Kidney (tissue), 2 donors: Measurements from ENCODE around the genes RPH3AL and GLOD4.

DNA sequence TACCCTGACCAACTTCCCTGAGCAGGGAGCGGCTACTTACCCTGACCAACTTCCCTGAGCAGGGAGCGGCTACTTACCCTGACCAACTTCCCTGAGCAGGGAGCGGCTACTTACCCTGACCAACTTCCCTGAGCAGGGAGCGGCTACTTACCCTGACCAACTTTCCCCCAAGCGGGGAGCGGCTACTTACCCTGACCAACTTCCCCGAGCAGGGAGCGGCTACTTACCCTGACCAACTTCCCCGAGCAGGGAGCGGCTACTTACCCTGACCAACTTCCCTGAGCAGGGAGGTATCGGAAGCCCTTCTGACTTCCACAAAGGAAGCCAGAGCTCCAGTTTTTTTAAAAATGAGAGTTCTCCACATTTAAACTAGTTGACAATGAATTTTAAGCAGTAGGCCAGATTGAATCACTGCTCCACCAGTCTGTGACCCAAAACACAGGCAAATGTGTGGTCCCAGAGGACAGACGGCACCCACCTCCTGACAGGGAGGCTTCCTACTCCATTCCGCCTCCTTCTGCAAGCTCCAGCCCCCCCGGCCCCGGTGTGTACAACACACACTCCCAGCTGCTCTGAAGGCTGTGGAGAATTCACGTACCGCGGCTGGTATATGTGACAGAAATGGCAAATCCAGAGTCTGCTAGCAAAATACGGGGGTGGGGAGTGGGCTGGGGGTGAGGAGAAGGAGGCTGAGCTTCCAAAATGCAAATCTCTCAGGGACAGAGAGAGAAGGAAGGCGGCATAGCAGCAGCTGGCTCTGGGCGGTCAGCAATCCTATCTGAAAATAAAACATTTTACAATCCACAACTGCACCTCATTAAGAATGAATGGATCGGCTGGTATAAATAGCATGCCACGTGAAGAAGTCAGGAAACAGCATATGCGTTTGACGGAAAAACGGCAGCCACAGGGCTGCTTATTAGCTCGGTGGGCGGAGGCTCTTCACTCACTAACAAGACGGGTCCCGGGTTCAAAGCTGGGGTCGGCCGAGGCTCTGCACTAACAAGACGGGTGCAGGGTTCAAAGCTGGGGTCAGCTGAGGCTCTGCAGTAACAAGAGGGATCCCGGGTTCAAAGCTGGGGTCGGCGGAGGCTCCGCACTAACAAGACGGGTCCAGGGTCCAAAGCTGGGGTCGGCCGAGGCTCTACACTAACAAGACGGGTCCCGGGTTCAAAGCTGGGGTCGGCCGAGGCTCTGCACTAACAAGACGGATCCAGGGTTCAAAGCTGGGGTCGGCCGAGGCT, 53.1 kb upstream of the DOC2B start:
- PRO-cap, result no peak
- RRBS, result 74% methylated on average over 1 of the region's 47 CpGs

GRCh38 chr17:266046-266560, 84.7 kb upstream of the DOC2B start:
- PRO-cap, result no peak
- RRBS, result no CpG with 5 or more reads among the region's 7 CpGs

DNA sequence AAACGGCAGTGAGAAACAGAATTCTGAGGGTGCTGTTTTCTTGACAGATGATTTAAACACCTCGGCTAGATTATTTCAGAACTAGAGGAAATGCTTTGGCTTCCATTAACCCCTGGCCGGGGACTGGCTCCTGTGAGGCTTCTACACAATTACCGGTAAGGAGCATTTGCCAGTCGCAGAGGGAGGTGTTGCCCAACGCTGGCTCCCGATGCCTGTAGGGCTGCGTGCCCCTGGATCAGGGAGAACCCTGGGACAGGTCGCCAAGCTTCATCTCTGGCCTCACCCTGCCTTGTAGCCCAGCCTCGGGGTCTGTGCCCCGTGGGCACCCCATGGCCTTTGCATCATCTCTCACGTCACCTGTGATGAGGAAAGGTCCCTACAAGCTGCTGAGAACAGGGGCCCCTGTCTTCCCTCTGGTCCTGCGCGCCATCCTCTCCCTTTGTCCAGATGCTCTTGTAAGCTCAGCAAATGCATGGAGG, 85.3 kb upstream of the DOC2B start:
- PRO-cap, result no peak
- RRBS, result no CpG with 5 or more reads among the region's 14 CpGs

GRCh38 chr17:320910-321704, 31.5 kb downstream of the RPH3AL start:
- PRO-cap, result no peak
- RRBS, result 75% methylated on average over 25 of the region's 41 CpGs

GRCh38 chr17:331928-332949, 20.4 kb downstream of the RPH3AL start:
- PRO-cap, result no peak
- RRBS, result 69% methylated on average over 9 of the region's 28 CpGs

DNA sequence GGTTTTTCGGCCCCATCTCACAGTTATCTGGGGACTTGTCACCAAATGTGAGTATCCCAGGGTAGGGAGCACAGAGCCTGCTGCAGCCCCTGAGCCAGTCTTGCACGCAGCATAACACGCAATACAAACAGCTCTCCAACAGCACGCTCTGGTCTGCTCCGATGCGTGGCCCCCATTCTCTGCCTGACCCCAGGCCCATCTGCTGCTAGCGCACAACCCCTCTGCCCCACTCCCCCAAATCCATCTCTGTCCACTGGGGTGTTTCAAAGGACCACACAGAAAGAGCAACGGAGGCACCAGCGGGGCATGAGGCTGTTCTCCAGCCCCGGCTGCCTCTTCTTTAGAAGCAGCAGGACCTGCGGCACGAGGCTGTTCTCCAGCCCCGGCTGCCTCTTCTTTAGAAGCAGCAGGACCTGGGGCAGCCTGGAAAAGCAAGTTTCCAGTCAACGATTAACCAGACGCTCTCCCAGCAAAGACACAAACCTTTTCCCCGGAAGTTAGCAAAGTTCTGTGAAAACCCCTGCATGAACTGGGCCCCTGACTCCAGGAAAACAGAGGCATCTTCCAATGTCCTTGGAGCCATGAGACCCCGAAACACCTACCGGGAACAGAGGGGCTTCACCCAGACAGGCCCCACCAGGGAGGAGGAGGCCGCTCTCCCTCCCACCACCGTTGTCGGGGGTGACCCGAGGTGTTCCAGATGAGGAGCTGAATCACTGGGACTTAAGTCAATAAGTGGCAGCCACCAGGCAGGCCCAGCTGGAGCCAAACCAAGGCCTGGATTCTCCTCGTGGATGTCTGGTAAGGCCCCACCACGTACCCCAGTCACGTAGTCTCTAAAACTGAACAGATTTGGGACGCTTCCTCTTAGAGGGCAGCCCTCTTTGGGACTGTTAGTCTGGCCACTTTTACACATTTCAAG, at the start of gene RPH3AL:
TSS of gene RPH3AL (minus strand) at position 698 of the 922 bp plus-strand sequence.
- PRO-cap, result bidirectional peak, plus-strand start at position 503 of the sequence, minus-strand start at position 399 of the sequence; bidirectional peak, plus-strand start at position 768 of the sequence, minus-strand start at position 702 of the sequence
- RRBS, result 23% methylated on average over 7 of the region's 26 CpGs

- PRO-cap, result no peak
- RRBS, result no CpG with 5 or more reads among the region's 13 CpGs
These were observed 9.1 kb downstream of the C17orf97 start for GRCh38 chr17:419135-419763.

DNA sequence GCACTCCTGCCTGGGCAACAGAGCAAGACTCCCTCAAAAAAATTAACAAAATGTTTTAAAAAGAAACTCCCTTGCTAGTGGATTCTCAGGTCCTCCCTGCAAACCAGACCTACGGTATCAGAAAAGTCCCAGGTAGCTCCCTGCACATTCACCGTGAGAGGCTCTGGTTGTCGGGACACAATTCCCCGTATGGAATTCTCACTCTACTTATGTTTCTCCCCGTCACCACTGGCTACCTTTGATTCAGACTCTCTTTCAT, 13.0 kb downstream of the C17orf97 start:
- PRO-cap, result no peak
- RRBS, result no CpG with 5 or more reads among the region's 5 CpGs

- PRO-cap, result no peak
- RRBS, result no CpG with 5 or more reads among the region's 20 CpGs
These were observed 84.6 kb downstream of the C17orf97 start for GRCh38 chr17:494686-495193.

- PRO-cap, result no peak
- RRBS, result no CpG with 5 or more reads among the region's 9 CpGs
These were observed 135.1 kb downstream of the C17orf97 start for GRCh38 chr17:545115-545801.

DNA sequence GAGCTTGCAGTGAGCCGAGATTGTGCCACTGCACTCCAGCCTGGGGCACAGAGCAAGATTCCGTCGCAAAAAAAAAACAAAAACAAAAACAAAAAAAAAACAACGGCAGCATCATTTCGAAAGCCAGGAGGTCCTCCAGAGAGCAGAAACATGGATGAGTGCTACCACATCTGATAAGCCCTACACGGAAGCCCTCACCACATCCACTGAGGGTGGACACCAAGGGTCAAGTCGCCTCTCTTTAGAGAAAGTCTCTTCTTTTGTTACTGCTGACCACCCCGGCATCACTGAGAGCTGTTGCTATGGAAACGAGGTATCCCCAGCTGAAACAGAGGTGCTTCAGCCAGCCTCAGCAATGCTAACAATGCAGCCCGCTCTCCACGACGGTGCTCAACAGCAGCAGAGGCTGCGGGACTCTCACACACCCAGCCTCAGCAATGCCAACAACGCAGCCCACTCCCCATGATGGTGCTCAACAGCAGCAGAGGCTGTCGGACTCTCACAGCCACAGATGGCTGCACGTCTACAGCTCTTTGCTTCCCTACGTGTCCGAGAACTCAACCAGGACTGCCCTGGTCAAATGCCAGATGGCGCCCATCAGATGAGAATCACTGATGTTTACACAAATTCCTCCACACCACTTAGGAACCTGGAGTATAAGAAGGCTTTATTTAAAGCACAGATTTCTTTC, 41.4 kb downstream of the VPS53 start:
- PRO-cap, result no peak
- RRBS, result no CpG with 5 or more reads among the region's 19 CpGs

- PRO-cap, result no peak
- RRBS, result no CpG with 5 or more reads among the region's 13 CpGs
These were observed 12.2 kb downstream of the GLOD4 start for GRCh38 chr17:769717-770421.

- PRO-cap, result bidirectional peak, plus-strand start at chr17:782353, minus-strand start at chr17:782280
- RRBS, result 2% methylated on average over 16 of the region's 72 CpGs
These were observed at the start of gene GLOD4 for GRCh38 chr17:781860-782528. TSS of gene GLOD4 (minus strand) at chr17:782280.

GRCh38 chr17:877518-878105, 95.5 kb downstream of the MRM3 start:
- PRO-cap, result no peak
- RRBS, result no CpG with 5 or more reads among the region's 22 CpGs

DNA sequence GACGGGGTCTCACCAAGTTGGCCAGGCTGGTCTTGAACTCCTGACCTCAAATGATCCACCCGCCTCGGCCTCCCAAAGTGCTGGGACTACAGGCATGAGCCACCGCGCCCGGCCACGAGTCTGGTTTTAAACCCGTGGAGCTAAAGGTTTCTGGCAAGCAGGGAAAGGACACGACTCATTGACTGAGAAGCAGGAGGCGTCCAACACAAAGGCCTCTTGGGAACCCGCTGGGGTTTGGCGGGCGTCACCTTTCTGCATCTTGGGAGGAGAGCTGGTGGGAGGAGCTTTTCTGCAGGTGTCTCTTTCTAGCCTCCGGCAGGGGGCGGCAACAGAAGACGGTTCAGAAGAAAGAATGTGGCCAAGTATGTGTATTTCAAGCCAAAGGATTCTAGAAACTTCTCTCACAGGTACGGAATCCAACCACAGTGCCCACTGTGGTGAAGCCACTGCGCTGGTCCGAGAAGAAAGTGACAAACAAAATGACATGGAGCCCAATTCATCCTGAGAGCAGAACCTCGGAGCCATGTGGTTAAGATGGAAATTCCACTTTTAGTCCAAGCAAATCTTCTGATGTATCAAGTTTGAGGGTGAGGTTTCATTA, 97.4 kb downstream of the MRM3 start:
- PRO-cap, result no peak
- RRBS, result no CpG with 5 or more reads among the region's 20 CpGs

DNA sequence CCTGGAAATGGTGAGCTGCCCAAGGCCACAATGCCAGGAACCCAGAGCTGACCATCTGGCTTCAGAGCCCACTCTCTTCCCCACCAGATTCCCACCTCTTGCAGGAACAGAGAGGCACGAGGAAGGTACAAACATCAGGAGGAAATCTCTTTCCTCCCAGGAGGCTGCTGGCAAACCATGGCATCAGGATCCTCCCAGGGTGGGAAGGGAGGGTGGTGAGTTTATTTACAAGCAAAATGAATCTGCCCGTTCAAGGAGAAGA, 79.3 kb downstream of the NXN start:
- PRO-cap, result no peak
- RRBS, result no CpG with 5 or more reads among the region's 2 CpGs

- PRO-cap, result no peak
- RRBS, result no CpG with 5 or more reads among the region's 21 CpGs
These were observed 52.0 kb downstream of the NXN start for GRCh38 chr17:927335-928196.

GRCh38 chr17:933260-934163, 46.1 kb downstream of the NXN start:
- PRO-cap, result no peak
- RRBS, result no CpG with 5 or more reads among the region's 20 CpGs

- PRO-cap, result no peak
- RRBS, result 34% methylated on average over 5 of the region's 11 CpGs
These were observed 31.4 kb downstream of the NXN start for GRCh38 chr17:948226-948626.

DNA sequence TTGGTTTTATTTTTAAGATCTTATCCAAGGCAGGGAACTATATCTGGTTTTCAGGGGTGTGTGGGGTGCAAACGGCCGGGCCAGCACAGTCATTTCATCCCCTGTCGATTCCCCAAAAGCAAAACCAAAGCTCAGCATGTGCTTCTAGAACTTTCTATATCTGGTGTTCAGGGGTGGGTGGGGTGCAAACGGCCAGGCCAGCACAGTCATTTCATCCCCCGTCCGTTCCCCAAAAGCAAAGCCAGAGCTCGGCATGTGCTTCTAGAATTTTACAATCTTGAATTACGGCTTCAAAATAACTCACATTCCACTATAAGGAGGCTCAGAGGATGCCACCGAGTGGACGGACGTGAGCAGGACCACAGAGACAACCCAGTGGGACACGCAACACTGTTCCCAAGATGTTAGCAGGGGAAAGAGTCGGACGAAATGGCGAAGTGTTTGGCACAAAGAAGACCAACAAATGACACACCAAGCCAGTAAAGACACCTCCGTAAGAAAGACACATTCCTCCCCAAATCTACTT, 29.1 kb downstream of the NXN start:
- PRO-cap, result no peak
- RRBS, result no CpG with 5 or more reads among the region's 16 CpGs